ENCODE data around the gene LDLRAD4.

- PRO-cap, 3 experiments = no peak in any of the 3 experiments
- RAMPAGE, long total RNA, 4 experiments = no peak in any of the 4 experiments
- RRBS = no CpG with 5 or more reads among the region's 5 CpGs
Measured at GRCh38 chr18:12313558-12314193, 5.6 kb downstream of the TUBB6 start.

- PRO-cap, 3 experiments = no peak in any of the 3 experiments
- RAMPAGE, long total RNA, 4 experiments = no peak in any of the 4 experiments
- RRBS = no CpG with 5 or more reads among the region's 3 CpGs
Measured at GRCh38 chr18:12371331-12371910, 5.6 kb downstream of the AFG3L2 start.

DNA sequence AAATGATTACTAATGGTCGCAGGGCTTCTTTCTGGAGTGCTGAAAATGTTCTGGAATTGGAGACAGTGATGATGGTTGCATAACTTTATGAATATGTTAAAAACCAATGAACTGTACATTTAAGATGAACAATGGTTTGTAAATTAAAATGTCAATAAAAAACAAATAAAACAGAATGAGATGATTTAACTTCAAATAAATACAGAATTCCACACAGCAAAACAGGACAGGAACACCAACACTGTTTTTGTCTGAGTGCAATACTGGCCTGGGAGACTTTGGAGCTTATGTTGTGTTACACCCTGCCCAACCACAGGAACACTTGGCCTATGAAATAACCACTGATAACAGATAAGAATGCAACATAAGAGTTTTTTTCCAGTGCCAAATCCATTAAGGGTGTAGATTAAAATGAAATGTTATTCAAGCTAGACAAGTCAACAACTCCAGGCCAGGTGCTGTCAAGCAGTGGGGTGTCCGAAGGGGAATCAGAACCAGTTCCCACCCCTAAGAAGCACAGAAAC, 4.1 kb downstream of the AFG3L2 start:
- PRO-cap, 3 experiments = no peak in any of the 3 experiments
- RAMPAGE, long total RNA, 4 experiments = no peak in any of the 4 experiments
- RRBS = no CpG with 5 or more reads among the region's 2 CpGs

DNA sequence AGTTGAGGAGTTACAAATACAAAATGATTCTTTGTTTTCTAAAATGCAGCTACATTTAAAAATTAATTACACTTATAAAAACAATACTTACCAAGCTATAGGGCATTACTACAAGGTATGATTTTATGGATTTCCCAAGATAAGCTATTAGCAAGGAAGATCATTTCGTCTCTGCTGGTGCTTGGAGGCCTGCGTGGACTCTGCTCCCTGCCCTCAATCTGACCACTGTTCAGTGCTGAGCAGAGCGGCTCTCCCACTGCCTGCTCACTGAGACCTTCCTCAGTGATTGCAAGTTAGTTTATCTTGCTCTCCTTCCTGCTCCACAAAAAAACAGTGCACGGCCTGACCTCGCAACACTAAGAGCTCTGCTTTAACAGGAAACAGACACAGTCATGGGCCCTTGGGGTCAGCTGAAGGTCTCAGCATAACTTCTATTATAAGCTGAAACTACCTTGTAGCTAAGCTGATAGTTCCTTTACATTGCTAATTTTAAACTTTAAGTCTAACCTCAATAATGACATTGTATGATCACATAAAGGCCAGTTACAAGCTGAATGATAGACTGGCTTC, 53.1 kb downstream of the PRELID3A start:
- PRO-cap, 3 experiments = peak in 3 of 3 experiments; most common minus-strand start position 288 of the sequence (in 2)
- RAMPAGE, long total RNA, 4 experiments = no peak in any of the 4 experiments
- RRBS = no CpG with 5 or more reads among the region's 5 CpGs

- PRO-cap, 3 experiments = no peak in any of the 3 experiments
- RAMPAGE, long total RNA, 4 experiments = no peak in any of the 4 experiments
- RRBS = no CpG with 5 or more reads among the region's 8 CpGs
Measured at GRCh38 chr18:12610143-12611571, 47.2 kb downstream of the SPIRE1 start.

GRCh38 chr18:12819239-12819740, 64.7 kb downstream of the PTPN2 start:
- PRO-cap, 3 experiments = no peak in any of the 3 experiments
- RAMPAGE, long total RNA, 4 experiments = no peak in any of the 4 experiments
- RRBS = no CpG with 5 or more reads among the region's 3 CpGs

DNA sequence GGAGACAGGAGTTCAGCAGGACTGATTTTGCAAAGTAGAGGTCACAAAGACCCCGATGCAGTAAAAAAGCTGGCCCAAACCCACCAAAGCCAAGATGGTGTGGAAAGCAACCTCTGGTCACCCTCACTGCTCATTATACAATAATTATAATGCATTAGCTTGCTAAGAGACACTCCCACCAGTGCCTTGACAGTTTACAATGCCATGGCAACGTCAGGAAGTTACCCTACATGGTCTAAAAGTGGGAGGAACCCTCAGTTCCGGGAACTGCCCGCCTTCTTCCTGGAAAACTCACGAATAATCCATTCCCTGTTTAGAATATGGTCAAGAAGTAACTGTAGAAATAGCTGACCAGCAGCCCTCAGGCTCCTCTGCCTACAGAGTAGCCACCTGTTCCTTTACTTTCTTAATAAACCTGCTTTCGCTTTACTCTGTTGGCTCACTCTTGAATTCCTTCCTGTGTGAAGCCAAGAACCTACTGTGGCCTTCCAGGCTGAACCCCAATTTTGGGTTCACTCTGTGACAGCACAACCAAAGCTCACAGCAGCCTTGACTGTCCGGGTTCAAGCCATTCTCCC, 19.9 kb upstream of the PTPN2 start:
- PRO-cap, 3 experiments = no peak in any of the 3 experiments
- RAMPAGE, long total RNA, 4 experiments = no peak in any of the 4 experiments
- RRBS = no CpG with 5 or more reads among the region's 7 CpGs

- PRO-cap, 3 experiments = no peak in any of the 3 experiments
- RAMPAGE, long total RNA, 4 experiments = no peak in any of the 4 experiments
- RRBS = no CpG with 5 or more reads among the region's 6 CpGs
Measured at GRCh38 chr18:12993466-12994756, 2.7 kb downstream of the CEP192 start.

DNA sequence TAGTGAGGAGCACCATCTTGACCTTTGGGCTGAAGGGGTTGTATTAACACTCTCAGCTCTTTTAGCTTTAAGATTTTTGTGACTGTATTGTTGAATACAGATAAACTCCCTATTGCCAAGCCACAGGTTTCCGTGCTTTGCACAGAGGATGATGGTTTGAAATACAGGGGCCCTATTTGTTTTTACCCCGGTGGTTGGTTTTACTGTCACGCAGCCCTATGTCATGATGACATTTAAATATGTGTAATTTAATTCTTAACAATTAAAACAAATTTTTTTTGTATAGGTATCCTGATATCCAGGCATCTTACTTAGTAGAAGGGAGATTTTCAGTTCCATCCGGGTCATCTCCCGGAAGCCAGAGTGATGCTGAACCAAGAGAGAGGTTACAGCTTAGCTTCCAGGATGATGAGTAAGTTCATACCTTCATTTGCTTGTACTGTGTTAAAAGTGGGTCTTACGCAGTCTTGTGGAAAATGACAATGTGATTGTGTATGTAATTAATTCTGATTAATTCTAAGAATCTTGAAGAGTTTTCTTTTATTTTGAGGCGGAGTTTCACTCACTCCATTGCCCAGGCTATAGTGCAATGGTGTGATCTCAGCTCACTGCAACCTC, 10.1 kb downstream of the CEP192 start:
- PRO-cap, 3 experiments = no peak in any of the 3 experiments
- RAMPAGE, long total RNA, 4 experiments = no peak in any of the 4 experiments
- RRBS = 100% methylated on average over 1 of the region's 7 CpGs

DNA sequence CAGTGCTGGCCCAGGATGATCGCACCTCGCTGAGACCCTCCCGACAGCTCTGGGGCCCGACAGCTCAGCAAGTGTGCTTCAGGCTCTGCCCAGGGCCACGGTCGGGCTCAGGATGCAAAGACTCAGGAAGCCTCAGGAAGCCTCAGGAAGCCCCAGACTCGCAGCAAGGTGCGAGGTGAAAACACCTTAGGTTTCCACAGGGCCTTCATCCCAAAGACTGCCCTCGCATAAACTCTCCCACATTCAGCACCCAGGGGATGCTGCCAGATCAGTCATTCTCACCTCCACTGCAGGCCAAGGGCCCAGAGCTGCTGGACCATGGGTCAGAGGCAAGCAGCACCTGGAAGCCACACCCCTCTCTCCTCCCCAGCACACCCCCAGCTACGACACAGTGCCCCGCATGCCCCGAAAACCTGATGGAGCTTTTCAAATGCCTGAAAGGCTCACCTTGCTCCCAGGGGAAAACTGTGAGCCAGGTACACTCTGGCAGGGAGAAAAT, 32.0 kb upstream of the LDLRAD4 start:
- PRO-cap, 3 experiments = no peak in any of the 3 experiments
- RAMPAGE, long total RNA, 4 experiments = no peak in any of the 4 experiments
- RRBS = no CpG with 5 or more reads among the region's 12 CpGs

DNA sequence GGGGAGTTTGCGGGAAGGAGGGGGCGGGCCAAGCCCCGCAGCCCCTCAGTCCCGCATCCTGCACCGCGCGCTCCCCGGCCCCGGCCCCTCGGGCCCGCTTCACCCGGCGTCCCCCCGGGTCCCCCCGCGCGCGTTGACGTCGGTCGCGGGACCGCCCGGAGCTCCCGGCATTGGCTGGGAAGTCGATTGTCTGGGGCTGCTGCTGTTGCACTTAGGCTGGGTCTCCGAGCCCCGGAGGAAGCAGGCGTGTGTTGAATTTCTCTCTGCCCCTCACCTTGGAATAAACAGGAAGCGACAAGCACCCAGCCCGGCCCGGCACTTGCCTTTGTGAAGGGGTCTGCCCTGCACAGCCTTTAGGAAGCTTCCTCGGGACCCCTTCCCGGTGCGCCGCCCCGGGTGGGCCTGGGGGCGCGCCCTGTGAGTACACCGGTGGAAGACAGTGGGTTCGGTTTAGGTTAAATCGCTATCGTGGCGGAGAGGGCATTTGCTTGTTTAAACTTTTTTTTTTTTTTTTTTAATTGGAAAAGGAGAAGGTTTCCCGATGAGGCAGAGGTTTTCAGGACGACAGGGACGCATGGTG, at the start of gene LDLRAD4:
Gene LDLRAD4 (plus strand): TSS at position 189 of the 580 bp plus-strand sequence.
- PRO-cap, 3 experiments = peak in 3 of 3 experiments; most common plus-strand start position 180 of the sequence (in 1); most common minus-strand start position 90 of the sequence (in 2)
- RAMPAGE, long total RNA, 4 experiments = start-site peak on the plus strand in 1 of 4 experiments, centred at position 268 of the sequence, 25 reads per replicate
- RRBS = 2% methylated on average over 28 of the region's 47 CpGs

GRCh38 chr18:13265919-13267238, 47.8 kb downstream of the LDLRAD4 start:
- PRO-cap, 3 experiments = no peak in any of the 3 experiments
- RAMPAGE, long total RNA, 4 experiments = no peak in any of the 4 experiments
- RRBS = no CpG with 5 or more reads among the region's 32 CpGs

GRCh38 chr18:13376129-13376593, 157.6 kb downstream of the LDLRAD4 start:
- PRO-cap, 3 experiments = no peak in any of the 3 experiments
- RAMPAGE, long total RNA, 4 experiments = no peak in any of the 4 experiments
- RRBS = no CpG with 5 or more reads among the region's 13 CpGs

GRCh38 chr18:13435556-13435849, 216.9 kb downstream of the LDLRAD4 start:
- PRO-cap, 3 experiments = no peak in any of the 3 experiments
- RAMPAGE, long total RNA, 4 experiments = no peak in any of the 4 experiments
- RRBS = no CpG with 5 or more reads among the region's 2 CpGs

DNA sequence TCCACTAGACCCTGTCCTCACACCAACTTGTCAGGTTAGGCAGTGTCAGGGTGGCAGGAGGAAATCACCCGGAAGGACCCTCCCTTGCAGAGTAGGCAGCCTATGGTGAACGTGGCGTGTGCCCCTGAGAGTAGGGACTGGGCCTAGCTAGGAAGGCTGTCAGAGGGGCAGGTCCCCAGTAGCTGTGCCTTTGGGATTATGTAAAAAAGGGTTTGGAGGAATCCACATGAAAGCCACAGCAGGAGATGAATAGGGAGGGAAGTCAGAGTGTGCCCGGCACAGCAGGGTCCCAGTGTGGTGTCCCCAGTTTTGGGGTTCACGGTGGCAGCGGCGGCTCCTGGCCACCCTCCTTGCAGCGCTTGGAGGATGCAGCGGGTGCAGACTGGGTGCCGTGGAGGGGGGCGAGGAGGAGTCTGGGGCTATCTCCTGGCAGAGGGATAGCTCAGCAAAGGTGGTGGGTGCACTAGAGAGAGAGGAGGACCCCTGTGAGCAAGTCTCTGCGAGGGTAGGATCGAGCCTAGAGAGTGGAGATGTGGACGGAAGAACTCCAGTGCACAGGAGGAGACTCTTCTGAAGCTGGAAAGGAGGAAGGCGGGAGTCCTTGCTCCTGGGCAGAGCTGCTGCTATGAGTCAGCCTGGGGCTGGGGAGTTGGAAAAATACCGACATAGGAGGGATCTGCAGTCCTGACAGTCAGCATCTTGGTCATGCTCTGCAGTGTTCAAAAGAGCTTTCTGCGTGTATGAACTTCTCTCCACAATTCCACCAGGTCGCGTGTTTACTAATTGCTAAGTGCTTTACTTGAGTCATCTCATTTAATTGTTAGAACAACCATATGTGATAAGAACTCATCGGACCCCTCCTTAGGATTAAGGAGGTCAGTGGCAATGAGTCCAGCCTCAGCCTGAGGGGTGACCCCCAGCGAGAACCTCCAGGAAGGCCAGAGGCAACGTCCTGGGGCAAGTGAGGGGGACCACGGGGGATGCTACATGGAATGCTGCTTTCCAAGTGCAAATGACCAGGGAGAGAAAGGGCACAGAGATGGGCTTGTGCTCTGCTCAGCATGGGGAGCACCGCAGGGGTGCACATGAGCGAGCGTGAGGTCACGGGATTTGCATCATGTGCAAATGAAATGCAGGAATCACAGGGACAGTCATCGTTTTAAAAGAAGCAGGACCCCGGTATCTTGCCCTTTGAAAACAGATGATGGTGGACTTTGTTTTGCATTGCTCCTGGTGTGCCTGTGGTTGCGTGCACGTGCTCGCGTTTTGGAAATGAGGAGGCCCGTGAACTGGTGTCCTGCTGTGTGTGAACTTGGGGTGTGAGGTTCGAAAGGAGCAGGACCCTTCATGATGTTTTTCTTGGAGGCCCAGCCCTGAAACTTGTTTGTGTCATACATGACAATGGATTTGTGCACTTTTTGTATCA, 233.9 kb downstream of the LDLRAD4 start:
- PRO-cap, 3 experiments = peak in 2 of 3 experiments; most common plus-strand start position 663 of the sequence (in 1); most common minus-strand start position 627 of the sequence (in 2)
- RAMPAGE, long total RNA, 4 experiments = no peak in any of the 4 experiments
- RRBS = no CpG with 5 or more reads among the region's 35 CpGs

DNA sequence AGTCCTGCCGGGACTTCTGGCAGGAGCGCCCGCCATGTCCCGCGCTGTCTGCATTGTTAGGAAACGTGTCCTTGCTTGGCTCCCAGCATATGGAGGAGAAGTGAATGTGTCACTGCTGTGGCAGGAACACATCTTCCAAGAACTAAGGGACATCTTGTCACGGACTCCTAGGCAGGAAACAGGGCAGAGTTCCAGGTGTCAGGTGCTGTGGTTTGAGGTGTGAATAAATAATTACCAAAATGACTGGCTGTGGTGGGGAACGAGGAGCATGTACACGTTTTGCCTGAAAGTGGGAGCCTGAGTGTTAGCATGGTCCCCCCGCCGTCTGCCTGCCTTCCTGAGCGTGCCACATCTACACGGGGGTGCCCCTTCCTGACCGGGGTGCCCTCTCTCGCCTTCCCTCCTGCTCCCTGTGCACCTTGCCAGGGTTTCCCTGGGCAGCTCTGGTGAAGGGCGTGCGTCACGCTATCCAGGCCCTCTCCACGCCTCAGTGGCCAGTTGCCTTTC, 237.5 kb downstream of the LDLRAD4 start:
- PRO-cap, 3 experiments = no peak in any of the 3 experiments
- RAMPAGE, long total RNA, 4 experiments = no peak in any of the 4 experiments
- RRBS = no CpG with 5 or more reads among the region's 19 CpGs

DNA sequence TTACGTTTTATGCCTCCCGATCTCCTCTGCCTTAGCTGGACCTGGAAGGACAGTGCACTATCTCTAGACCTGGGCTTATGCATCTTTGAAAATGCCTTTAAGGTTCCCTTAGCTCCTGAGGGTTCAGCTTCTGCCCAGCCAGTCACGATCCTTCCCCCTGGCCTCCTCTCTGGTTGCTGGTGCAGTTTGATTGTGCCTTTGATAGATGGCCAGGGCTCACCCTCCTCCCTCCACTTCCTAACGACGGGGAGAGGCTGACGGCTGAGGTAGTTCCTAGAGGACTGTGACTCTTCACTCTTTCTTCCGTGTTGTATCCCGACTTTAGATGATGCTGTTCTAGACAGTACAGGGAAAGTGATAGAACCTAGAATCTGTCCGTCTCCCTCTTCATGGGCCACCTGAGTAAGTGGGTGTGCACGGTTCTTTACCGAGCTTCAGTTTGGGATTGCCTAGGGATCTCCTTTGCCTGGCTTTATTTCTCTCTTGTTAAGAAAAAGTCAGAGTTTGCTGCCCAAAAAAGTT, 173.9 kb downstream of the FAM210A start:
- PRO-cap, 3 experiments = no peak in any of the 3 experiments
- RAMPAGE, long total RNA, 4 experiments = no peak in any of the 4 experiments
- RRBS = no CpG with 5 or more reads among the region's 11 CpGs

- PRO-cap, 3 experiments = no peak in any of the 3 experiments
- RAMPAGE, long total RNA, 4 experiments = no peak in any of the 4 experiments
- RRBS = no CpG with 5 or more reads among the region's 13 CpGs
Measured at GRCh38 chr18:13562194-13563133, 163.9 kb downstream of the FAM210A start.

DNA sequence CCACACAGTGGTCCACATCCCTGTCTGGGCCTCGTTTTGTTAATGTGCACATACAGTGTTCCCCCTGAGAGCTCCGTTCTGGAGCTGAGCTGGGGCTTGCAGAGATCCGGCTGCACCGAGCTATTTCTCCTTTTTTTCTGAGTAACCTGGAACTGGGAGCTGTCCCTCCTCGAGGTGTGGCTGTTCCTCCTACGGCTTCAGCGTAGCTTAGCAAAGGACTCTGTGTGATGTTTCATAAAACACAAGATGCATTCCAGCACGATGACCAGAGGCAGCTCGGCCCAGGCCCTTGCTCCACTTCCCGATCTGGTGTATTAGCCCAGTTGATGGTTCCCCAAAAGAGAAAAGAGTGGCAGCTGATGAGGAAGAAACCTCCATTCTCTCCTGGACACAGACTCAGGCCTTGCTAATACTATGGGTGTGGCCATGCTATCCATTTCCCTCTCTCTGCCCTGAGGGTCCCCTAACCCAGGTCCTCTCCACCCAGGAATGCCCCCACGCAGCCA, 103.0 kb downstream of the FAM210A start:
- PRO-cap, 3 experiments = no peak in any of the 3 experiments
- RAMPAGE, long total RNA, 4 experiments = no peak in any of the 4 experiments
- RRBS = no CpG with 5 or more reads among the region's 11 CpGs

GRCh38 chr18:13707748-13708444, 18.5 kb downstream of the FAM210A start:
- PRO-cap, 3 experiments = no peak in any of the 3 experiments
- RAMPAGE, long total RNA, 4 experiments = no peak in any of the 4 experiments
- RRBS = no CpG with 5 or more reads among the region's 9 CpGs

Measured in adrenal gland (tissue), 7 donors.